Measurements from ENCODE around the genes BCLAF1 and MAP3K5.

DNA sequence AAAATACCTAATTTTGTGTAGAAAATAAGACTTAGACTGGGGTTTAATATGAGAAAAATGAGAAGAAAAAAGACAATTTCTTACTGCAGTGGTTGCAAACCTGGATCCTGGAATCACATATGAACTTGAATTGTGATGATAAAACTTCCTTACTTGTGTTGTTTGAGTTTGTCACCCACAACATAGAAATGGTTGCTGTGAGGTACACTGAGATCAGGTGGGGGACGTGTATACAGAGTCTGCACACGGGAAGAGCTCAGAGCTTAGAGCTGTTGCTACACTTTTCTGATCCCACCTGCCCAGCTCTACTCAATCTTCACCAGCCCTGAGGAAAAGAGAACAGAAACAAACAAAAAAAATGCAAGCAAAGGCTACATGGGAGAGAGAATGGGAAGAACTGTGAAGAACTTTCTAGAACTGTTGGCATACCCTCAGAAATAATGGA lies 133.1 kb downstream of the PDE7B start:
- RRBS, result no CpG with 5 or more reads among the region's 2 CpGs

- RRBS, result no CpG with 5 or more reads among the region's 5 CpGs
Measured at GRCh38 chr6:136038953-136039502, 187.5 kb downstream of the PDE7B start.

GRCh38 chr6:136289732-136290114 lies at the start of gene BCLAF1:
TSS of gene BCLAF1 (minus strand) at chr6:136289846.
- RRBS, result no CpG with 5 or more reads among the region's 36 CpGs

DNA sequence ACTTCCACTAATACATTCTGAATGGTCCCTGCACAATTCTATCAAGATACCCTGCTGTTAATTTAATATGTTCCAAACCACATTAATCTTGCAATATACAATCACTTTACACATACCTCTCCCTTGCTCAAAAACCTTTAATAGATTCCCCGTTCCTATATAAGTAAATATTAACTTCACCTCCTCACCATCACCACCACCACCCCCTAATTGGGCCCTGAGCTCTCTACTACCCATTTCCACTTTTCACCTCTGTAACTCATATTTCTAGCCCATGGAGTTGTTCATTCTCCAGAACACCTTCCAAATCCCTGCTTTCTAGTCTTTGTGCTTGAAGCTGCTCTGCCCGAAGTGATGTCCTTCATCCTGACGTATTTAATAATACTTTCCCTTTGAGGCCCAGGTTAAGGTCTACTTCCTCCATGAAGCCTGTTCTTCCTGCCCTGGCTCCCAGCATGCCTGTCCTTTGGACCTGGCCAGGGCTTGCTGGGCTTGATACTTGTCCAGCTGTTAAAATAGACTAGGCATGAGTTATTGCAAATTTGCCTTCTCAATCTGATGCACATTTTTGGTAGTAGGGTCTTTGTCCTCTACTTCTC lies 2.8 kb upstream of the MAP7 start:
- RRBS, result no CpG with 5 or more reads among the region's 3 CpGs

DNA sequence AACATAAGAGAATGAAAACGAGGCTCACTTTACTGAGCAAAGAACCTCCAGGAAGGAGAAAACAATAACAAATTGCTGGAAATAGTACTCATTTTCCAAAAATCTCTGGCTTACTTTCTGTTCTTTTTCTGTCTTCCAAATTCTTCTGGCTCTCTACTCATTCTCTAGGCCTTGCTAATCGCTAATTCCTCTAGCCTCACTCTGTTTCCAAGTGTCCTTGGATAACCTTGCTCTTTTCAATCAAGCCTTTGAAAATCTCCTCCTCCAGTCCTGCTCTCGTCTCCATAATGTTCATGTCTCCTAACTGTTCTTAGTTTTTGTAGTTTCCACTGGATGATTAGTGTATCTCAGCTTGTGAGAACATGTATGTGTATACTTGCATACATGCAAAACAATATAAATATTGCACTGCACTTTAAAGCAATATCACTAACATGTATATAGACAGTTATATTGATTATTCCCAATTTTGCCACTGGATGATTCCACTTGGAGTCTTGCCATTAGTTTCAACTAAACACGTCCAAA lies 96.2 kb upstream of the MAP7 start:
- RRBS, result no CpG with 5 or more reads among the region's 4 CpGs

GRCh38 chr6:136695917-136696558 lies 96.2 kb downstream of the MAP3K5 start:
- RRBS, result no CpG with 5 or more reads among the region's 4 CpGs

- RRBS, result 2% methylated on average over 40 of the region's 107 CpGs
Measured at GRCh38 chr6:136792303-136793430, at the start of gene MAP3K5. TSS of gene MAP3K5 (minus strand) at chr6:136792477.

GRCh38 chr6:136969368-136970200 lies 47.5 kb downstream of the SLC35D3 start:
- RRBS, result no CpG with 5 or more reads among the region's 13 CpGs

- RRBS, result no CpG with 5 or more reads among the region's 6 CpGs
Measured at GRCh38 chr6:137222109-137222975, 3.2 kb upstream of the IFNGR1 start.

- RRBS, result no CpG with 5 or more reads among the region's 5 CpGs
Measured at GRCh38 chr6:137223500-137224109, 4.4 kb upstream of the IFNGR1 start.

GRCh38 chr6:137234461-137234876 lies 15.3 kb upstream of the IFNGR1 start:
- RRBS, result no CpG with 5 or more reads among the region's 4 CpGs

DNA sequence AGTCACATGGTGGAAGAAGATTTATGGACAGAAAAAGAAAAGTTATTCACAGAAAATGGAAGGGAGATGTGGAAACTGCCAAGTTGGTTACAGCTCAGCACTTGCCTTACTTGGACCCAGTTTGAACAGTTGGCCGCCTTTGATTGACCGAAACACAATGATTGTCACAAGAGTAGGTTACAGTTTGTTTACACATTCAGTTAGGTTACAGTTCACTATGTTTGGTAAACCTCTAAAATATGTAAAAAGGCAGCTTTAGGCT lies 116.2 kb downstream of the OLIG3 start:
- RRBS, result no CpG with 5 or more reads among the region's 2 CpGs

DNA sequence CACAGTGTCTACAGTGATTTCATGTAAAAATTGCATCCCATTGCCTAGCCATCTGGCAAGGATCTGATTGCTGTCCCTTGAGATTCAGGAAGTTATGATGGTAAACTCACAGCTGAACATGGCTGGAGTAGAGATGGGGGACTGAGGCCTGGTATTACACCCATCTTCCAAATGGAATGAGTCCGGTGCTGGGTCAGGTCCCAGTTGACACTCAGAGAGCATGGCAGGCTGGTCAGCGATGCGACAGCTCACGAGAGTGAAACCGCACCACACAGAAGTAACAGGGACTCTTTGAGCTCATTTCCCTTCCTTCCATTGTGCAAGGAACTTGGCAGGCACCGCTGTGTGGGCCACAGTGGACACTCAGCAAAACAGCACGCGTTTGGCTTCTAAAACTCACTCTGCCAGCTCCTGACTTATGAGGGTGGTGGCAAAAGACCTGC lies 142.3 kb upstream of the TNFAIP3 start:
- RRBS, result no CpG with 5 or more reads among the region's 8 CpGs

- RRBS, result no CpG with 5 or more reads among the region's 10 CpGs
Measured at GRCh38 chr6:137868706-137869649, 1.9 kb downstream of the TNFAIP3 start.

DNA sequence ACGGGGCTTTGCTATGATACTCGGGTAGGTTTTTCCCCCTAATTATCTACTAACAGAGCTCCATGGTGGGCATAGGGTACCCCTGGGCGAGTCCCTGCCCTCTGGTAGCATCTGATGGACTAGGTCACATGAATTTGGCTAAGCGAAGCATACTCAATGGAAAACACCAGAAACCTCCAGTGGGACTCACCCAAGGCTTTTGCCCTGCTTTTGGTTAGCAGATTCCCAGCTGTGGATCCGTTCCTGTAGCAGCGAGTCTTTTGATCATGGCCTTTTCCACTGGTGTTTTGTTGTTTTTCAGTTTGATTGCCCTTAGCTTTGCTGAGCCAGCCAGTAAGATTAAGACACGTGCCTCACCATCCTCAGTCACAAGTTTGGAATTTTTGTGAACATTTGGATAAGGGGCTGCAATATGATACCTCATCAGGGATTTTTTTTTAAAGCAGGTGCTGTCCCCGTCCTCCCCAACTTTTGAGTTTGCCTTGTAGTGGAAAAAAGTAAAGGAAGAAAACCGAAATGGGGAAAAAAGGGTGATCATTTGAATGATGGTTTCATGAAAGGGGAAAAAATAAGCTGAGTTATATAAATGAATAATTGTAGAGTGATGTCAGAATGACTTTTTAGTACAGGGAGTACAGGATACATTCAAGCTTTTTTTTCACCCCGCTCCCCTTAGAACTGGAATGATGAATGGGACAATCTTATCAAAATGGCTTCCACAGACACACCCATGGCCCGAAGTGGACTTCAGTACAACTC lies 8.1 kb downstream of the TNFAIP3 start:
- RRBS, result no CpG with 5 or more reads among the region's 11 CpGs

GRCh38 chr6:137881999-137883077 lies 15.3 kb downstream of the TNFAIP3 start:
- RRBS, result no CpG with 5 or more reads among the region's 4 CpGs

DNA sequence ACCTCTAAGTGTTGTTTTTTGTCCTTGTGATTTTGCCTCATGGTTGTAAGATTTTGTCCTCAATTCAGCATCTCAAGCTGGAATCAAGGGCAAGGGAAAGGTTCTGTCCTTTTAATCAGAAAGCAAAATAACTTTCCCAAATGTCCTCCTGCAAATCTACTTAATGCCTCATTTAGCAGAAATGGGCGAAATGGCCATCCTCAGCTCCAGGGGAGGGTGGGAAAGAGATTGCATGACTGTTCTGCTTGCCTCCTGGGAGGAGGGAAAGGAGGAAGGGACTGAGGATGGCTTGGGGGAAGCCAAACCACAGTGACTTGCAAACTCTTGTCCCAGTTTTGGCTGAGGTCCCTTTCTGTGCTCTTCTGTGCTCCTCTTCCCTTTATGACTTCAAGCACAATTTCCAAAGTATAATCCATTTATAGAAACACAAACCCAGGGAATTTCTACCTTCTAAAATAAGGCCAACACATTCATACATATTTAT lies 43.4 kb downstream of the TNFAIP3 start:
- RRBS, result no CpG with 5 or more reads among the region's 1 CpG